ENCODE measurements around a stretch of chr16.

- PRO-cap: no peak
These were observed 709 bp upstream of the COX6A2 start for GRCh38 chr16:31428969-31429168.

DNA sequence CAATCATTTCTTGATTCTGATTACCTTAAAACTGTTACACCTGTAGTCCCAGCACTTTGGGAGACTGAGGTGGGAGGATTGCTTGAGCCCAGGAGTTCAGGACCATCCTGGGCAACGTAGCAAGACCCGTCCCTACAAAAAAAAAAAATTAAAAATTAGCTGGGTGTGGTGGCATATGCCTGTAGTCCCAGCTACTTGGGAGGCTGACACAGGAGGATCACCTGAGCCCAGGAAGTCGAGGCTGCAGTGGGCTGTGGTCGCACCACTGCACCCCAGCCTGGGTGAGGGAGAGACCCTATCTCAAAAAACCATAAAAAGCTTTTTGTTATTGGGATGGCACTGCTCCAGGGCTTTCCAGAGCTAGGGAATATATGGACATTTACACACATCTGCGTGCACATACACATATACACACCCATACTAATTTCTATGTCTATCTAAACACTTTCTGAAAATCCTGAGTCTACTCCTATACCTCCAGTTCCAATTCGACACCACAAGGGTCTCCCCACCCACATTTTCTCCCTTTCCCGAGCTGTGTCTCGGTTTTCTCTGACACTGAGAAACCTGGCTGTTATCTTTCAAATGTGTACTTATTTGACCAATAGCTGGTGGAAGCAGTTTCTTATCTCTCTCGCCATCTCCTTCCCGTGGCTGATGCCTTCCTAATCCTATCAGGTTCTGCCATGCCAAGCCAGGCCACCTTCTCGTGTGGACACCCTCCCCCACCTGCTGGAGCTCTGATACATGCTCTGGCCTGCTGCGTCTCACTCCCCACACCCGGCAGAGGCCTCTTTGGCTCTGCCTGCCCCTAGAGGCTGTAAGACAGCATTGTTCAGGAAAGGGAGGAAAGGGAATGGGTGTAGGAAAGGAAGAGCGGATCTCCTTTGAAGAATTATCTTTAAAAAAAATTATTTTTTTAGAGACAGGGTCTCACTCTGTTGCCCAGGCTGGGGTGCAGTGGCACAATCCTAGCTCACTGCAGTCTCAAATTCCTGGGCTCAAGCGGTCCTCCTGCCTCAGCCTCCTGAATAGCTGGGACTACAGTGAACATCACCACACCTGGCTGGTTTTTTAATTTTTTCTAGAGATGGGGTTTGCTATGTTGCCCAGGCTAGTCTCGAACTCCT, 7.8 kb upstream of the ARMC5 start:
- PRO-cap: no peak

GRCh38 chr16:31454371-31454903, 4.9 kb upstream of the ARMC5 start:
- PRO-cap: no peak

DNA sequence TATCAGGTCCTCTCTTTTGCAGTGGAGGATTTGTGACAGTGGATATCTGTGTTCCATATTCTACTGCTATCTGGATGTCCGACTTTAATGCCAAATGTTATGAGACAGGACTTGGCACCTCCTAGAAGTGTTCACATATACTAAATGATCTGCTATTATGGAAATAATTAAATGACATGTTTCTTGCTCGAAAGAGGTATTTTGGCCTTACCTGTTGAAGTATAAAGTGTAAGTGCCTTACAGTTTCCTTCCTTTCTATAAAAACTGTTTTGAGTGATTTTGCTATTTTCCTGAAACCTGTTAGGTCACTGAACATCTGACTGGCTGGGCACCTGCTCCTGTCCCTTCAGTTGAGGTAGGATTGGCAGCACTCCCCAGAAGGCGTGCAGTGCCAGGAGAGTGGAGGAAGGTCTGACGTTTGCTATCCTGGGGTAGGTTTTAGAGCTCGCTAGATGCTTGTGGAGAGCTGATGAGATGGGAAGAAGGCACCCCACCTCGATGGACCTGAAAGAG, 1.1 kb downstream of the KRBOX5 start:
- PRO-cap: no peak

GRCh38 chr16:31873393-31873687, 267 bp upstream of the ZNF267 start:
- PRO-cap: bidirectional peak, plus-strand start at chr16:31873811, minus-strand start at chr16:31873638

GRCh38 chr16:31874628-31875487, 1.3 kb downstream of the ZNF267 start:
- PRO-cap: bidirectional peak, plus-strand start at chr16:31874765, minus-strand start at chr16:31874791

DNA sequence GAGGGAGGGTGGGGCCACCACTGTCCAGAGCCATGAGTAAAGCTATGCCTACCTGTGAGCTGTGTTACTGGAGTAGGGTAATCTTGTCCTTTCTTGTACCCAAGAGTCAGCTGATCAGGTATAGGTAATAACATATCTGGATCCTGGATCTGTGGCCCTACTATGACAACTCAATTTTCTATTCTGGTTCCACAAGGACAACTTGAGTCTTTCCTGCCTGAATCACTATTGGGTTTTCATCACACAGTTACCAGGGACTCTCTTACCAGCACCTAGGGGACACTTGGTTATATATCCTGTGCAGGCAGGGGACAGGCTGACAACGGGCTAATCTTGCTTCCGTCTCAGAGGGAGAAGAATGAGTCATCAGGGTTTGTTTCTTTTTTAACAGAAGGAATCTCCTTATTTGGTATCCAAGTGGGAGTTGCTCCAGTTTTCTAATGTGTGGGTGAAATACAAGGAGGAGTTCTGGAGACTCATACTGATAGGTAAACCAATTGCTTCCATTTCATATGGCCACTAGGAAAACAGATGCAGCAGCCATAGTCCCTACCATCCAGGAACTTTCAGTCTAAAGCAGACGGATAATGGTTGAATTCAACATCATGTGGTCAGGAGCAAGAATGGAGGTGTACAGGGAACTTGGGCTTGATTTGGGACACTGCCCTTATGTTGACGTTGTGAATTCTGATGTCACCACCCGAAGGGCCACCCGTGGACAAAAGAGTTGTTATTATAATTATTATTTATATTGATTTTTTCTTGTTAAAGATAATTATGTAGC, 6.9 kb downstream of the ZNF267 start:
- PRO-cap: no peak

- PRO-cap: no peak
These were observed 1925.5 kb downstream of the TP53TG3F start for GRCh38 chr16:35384996-35385304.

DNA sequence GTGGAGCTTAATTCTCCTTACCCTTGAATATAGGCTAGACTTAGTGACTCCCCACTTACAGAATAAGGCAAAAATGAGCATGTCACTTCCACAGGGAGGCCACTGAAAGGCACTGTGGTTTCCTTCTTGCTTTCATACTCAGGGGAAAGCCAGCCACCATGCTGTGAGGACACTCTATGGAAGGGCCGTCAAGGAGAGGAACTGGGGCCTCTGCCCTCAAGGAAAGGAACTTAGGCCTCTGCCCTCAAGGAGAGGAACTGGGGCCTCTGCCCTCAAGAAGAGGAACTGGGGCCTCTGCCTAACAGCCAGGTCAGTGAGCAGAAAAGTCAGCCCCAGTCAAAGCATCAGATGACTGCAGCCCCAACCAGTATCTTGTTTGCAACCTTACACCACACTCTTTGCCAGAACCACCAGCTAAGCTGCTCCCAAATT, 30.0 kb downstream of the VPS35 start:
- PRO-cap: no peak

DNA sequence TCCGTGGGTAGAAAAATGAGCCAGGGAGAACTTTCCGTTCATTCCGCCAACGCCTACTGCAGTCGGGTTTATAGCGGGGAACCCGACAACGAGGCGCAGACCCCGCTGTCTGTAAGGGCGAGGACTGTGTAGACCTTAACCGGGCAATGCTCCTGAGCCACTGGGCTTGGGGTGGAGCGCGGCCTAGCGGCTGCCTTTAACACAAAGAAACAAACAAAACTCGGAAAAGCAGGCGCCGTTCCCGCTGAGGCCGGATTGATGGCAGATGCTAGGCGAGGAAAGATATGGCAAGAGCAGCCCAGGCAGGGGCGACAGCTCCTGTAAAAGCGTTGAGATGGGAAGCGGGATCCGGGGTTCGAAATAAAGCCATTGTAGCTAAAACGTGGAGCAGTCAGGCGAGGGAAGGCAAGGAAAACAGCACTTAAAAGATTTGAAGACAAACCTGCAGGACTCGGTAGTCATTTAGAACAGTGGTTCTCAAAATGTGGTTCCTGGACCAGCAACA, 600 bp downstream of the ORC6 start:
- PRO-cap: no peak

- PRO-cap: unidirectional peak, plus-strand start at chr16:46829995
These were observed 1.2 kb downstream of the C16orf87 start for GRCh38 chr16:46829784-46830268.

- PRO-cap: no peak
These were observed 173.1 kb downstream of the PHKB start for GRCh38 chr16:47634127-47634705.

DNA sequence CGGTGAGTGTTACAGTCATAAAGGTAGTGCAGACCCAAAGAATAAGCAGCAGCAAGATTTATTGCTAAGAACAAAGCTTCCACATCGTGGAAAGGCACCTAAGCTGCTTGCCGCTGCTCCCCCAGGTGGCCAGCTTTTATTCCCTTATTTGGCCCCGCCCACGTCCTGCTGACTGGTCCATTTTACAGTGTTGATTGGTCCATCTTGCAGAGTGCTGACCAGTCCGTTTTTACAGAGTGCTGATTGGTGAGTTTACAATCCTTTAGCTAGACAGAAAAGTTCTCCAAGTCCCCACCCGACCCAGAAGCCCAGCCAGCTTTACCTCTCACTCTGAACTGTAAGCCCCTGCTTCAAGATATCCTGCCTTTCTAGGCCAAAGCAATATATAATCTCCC, 227.7 kb downstream of the ABCC12 start:
- PRO-cap: no peak

- PRO-cap: no peak
These were observed 37.6 kb upstream of the LONP2 start for GRCh38 chr16:48206490-48207001.

- PRO-cap: no peak
These were observed 28.7 kb upstream of the ABCC11 start for GRCh38 chr16:48275926-48276546.

- PRO-cap: no peak
These were observed 36.6 kb upstream of the ABCC11 start for GRCh38 chr16:48283756-48284543.

- PRO-cap: no peak
These were observed 29.3 kb downstream of the SIAH1 start for GRCh38 chr16:48355948-48356357.

DNA sequence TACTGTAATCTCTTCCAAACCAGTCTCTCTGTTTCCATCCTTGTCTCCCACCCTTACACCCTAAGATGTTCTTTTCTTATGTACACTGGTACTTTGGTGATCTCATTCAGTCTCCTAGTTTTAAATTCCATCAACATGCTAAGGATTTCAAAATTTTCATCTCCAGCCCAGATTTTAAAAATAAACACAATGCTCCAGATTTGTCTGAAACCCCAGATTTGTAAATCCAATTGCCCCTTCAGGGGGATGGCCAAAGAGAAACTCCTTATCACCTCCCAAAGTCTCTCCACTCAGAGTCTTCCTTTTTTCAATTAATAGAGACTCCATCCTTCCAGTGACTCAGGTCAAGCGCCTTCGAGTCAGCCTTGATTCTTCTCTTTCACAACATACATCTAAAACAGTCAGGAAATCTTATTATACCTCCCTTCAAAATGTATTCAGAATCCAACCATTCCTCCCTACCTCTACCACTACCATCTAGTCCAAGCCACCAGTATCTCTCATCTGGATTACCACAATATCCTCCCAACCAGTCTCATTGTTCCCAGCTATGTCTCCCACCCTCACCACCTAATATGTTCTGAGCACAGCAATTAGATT, 12.0 kb downstream of the SIAH1 start:
- PRO-cap: no peak

DNA sequence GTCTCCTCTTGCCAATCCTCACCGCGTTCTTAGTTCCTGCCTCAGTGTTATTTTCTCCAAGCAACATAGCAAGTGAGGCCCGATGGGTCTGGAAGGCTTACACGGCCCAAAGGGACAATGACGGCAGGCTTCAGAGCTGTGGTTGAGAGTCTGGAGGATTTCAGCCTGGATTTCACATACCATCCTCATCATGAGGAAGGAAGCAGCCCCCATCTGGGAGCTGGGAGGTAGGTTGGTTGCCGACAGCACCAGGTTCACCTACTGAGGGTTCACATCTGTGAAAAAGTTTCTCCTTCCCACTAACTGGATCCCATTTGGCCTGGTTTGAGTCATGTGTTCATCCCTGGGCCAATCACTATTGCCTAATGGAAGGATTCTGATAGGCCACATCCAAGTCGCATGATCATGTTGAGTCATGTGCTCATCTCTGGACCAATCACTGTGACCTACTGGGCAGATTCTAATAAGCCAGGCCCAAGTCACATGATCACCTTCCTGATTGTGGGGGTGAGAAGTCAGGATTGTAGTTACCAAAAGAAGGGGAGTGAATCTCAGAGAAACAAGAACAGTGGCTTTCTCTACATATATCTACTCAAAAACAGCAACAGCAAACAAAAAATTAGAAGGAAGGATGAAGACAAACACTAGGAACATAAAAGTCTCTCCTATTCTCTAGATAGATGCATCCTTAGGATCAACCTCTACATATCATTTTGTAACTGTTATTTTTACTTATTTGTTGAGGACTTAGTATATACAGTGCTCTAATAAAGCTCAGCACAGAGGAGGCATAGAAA, 108.0 kb downstream of the N4BP1 start:
- PRO-cap: no peak

- PRO-cap: no peak
These were observed 49.1 kb downstream of the N4BP1 start for GRCh38 chr16:48560647-48561428.